Placental epithelial cell (primary cell): ENCODE results near the genes ERFE and ILKAP.

DNA sequence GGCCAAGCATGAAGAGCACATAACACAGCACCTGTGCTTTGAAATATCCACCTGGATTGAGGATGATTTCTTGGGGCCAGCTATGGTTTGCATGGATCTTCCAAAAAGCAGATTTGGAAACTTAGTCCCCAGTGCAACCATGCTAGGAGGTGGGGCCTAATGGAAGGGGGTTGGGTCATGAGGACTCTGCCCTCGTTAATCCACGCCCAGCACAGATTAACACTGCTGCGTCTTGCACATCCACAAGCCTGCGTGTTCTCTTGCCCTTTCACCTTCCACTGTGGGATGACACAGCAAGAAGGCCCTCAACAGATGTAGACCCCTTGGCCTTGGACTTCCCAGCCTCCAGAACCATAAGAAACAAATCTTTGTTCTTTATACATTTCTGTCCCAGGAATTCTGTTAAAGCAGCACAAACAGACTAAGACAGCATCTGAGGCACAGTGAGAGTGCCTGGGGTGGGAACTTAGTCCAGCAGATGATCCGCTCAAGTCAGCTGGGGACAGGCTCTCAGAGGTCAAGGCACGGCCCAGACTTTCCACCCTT, 2.5 kb downstream of the RAB17 start:
- CAGE, long polyA plus RNA: no peak

DNA sequence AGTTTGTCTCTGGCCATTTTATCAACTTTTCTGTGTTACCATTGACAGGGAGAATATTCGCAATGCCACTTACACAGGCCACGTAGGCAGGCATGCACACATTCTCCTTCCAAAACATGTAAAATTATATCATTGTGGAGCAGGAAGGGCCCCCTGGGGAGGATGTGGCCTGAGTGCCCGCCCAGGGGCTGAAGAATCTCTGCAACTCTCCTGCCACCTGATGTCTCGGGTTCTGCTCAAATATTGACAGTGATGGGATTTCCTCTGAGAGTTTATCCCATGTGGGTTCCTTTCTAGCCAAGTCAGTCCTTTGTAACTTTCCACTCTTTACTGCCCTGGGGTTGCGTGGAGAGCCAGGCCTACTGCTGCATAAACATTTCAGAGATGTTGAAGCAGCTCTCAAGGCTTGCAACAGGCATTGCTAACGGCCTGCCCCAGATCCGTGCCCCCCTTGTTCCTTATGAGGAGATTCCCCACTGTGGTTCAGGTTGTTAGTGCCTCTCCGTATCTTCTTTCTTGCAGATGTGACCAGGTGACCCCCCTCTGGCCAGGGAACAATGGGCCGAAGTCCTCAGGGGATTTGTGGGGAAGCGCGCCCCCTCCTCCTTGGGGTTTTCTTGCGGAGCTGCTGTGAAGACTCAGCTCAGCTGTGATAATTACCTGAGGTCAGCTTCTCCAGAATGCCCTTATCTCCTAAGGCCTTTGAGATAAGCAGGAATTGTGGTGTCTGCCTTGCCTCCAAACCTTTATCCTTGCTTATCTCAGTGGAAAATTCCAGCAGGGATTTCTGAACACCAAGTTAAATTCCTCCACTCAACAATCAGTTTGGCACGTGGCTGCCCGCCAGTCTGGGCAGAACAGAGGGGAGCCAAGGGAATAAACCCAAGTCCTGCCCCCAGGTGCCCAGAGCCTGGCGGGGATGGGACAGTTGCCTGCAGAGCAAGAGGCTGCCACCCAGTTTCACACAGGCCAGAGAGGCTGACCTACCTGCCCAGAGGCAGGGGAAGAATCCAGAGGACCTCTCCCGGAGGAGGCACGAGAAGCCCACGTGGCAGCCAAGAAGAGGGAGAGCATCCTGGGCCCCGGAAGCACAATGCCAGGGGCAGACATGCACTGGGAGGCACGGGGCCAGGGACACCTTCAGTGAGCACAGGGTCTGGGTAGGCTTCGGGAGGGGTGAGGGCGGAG, 4.3 kb upstream of the RAB17 start:
- CAGE, long polyA plus RNA: no peak

- CAGE, long polyA plus RNA: no peak
Measured at GRCh38 chr2:237656744-237657126, 29.3 kb downstream of the LRRFIP1 start.

GRCh38 chr2:237669386-237670267, 42.2 kb downstream of the LRRFIP1 start:
- CAGE, long polyA plus RNA: no peak

GRCh38 chr2:237676303-237676696, 48.9 kb downstream of the LRRFIP1 start:
- CAGE, long polyA plus RNA: no peak

DNA sequence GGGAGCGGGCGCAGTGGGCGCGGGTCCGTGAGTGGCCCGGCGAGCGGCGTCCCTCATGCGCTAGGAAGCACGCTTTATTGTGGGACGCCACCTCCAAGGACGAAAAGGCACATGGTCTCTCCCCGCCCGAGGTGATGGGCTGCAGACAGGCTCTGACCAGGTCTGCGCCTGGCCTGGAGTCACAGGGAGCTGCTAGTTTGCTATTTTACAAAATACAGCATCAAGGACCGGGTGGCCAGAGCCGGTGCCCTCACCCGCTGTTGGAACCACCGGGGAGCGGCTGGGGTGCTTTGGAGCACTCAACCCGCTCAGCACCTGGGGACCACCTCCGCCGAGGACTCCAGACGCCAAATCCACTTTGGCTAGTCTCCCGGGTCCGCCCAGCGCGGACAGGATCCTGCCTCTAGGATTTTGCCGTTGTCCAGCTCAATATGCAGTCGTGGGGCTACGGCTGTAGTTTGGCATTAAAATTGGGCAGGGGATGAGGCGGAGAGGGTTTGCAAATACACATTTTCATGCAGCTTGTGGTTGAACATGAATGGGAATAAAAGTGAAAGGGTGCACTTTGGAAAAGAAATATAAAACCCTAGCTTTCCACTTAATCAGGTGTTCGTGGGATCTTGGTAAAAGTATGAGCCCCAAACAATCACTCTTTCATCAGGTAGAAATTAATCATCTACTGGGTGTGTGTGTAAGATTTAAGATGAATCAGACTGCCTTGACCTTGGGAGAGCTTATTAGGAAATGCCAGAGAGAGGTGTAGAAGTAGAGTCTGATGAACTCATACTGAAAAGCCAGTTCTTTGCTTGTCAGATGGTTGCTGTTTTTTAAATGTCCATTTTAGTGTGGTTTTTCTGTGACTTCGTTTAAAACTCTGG, 65.5 kb downstream of the LRRFIP1 start:
- CAGE, long polyA plus RNA: no peak

DNA sequence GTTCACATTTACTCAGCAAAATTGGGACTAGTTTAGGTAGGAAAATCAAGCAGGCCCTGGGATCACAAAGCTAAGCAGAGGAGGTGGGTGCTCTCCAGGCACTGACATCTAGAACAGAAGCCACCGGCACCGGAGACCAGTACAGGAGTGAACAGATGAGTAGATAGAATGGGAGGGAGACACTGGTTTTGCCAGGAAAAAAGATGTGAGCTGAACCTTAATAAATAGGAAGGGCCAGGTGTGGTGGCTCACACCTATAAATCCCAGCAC, 68.2 kb upstream of the RBM44 start:
- CAGE, long polyA plus RNA: no peak

- CAGE, long polyA plus RNA: no peak
Measured at GRCh38 chr2:237757204-237757605, 41.4 kb upstream of the RBM44 start.

- CAGE, long polyA plus RNA: no peak
Measured at GRCh38 chr2:237862610-237863050, 3.2 kb downstream of the RAMP1 start.

- CAGE, long polyA plus RNA: no peak
Measured at GRCh38 chr2:237863599-237864017, 4.2 kb downstream of the RAMP1 start.

DNA sequence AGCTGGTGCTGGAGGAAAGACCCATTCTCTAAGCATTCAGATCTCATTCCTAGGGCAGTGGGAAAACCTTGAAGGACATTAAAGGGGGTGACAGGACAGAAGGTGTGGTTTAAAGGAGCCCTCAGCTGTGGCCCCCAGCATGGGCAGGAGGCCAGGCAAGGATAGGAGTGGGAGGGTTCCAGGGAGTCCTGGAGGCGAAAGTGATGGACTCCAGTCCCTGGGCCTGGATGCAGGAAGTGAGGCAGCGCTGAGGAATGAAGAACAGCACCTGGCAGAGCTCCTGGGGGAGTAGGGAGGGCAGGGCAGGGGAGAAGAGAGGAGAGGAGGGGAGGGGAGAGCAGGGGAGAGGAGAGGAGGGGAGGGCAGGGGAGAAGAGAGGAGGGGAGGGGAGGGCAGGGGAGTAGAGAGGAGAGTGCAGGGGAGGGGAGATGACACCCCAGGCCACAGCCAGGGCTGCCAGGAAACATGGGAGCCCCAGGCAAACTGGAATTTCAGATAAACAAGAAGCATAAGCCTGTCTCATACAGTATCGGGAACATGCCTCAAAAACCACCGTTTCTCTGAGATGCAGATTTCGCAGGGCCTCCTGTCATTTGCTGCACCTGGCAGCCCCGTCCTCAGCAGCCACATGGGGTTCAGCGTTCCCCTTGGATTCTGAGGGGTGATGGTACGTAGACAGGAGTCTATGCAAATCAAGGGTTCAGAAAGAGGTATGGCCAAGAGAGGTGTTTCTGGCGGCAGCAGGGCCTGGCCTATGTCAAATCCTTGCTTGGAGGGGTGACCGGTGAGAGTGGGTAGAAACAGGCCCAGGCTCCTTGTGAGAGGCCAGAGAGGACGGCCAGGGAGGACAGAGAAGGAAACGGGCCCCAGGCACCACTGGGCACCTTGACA, 5.8 kb downstream of the RAMP1 start:
- CAGE, long polyA plus RNA: no peak

- CAGE, long polyA plus RNA: no peak
Measured at GRCh38 chr2:238069813-238070420, 9.1 kb downstream of the SCLY start.

- CAGE, long polyA plus RNA: no peak
Measured at GRCh38 chr2:238088154-238088950, 11.8 kb upstream of the ESPNL start.

DNA sequence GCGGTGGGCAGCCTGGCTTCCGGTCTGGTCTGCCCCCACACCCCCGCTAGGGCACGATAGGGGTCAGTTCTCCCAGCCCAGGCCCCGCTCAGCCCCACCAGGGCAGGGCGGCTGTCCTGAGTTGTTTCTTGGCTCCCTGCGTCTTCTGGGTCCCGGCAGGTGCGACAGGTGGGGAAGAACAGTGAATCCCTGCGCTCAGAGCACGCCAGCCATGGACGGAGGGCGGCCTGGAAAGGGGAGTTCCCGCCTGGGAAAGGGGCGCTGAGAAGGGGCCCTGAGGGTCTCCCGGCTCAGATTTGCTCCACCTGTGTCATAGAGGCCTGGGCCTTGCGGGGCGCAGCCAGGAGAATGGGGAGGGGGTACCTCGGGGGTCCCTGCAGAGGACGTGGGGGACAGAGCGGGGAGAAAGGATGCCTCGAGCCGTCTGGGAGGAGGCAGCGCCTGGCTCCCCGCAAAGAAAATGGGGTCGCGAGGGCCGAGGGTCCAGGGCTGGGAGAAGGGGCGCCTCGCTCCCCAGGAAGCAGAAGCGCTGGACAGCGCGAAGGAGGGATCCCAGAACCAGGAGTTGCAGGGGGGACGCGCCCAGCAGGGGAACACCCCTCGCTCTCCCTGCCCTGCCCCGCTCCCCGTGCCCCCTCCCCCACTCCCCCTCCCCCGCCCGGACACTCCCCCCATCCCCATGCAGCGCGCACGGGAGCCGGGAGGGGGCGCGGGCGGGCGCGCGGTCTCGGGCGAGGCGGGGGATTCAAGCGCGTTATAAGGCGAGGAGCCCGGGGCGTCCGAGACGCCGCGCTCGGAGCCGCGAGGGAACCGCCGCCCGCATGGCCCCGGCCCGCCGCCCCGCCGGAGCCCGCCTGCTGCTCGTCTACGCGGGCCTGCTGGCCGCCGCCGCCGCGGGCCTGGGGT, at the start of gene ERFE:
Gene ERFE (plus strand): TSS at position 784 of the 906 bp plus-strand sequence.
- CAGE, long polyA plus RNA: no peak

DNA sequence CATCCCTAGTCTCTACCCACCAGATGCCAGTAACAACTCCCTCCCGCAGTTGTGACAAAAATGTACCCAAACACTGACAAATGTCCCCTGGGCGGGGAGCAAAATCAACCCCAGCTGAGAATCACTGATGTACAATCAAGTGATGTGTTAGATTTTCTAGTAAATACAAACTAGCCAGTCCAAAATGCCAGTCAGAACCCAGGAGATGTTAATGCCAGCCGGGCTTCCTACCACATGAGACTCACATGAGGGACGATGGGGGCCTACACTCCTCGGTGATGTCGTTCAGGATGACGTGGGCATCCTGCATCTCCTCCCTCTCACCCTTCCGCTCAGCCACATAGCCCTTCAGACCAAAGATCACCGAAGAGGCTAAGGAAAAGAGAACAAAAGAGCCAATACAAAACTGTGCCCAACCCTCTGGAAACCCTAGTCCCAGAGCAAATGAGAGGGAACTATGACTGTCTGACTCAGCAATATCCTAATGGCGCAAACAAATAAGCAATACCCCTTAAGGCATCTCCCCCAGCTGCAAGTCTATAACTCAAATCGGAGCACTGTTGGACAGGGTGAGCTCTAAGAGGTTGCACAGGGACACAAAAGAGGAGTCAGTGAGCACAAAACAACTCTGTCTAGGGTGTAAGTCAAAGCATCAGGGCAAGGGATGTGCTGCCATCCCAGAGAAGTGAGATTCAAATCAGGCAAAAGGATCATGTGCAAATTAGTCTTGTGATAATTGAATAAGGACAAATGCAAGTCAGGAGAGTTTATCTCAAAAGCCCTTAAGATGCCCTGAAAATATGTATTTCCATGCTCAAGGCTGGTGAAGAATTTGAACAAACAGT, 15.4 kb downstream of the ILKAP start:
- CAGE, long polyA plus RNA: no peak

- CAGE, long polyA plus RNA: no peak
Measured at GRCh38 chr2:238203426-238204597, at the start of gene ILKAP. Gene ILKAP, minus strand, starts transcription at chr2:238203695.

DNA sequence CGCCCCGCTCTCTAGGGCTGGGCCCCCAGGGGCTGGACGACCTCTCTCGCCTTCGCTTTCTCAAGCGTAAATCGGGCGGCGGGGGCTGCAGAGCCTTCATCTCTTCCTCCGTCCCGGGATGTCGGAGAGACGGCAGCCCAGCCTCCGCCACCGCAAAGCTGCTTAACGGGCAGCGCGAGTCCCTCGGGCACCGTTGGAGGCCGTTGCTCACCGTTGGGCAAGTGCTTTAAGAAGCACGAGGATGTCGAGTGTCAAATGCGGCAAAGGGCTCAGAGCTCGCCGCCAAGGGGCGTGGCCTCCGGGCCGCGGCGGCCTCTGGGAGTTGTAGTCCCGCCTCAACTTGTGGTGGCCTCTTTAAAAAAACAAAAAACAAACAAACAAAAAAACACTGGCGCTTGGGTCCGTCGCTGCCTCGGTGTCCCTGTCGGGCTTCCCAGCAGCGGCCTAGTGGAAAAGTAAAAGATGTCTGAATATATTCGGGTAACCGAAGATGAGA, 8.4 kb downstream of the HES6 start:
- CAGE, long polyA plus RNA: no peak

DNA sequence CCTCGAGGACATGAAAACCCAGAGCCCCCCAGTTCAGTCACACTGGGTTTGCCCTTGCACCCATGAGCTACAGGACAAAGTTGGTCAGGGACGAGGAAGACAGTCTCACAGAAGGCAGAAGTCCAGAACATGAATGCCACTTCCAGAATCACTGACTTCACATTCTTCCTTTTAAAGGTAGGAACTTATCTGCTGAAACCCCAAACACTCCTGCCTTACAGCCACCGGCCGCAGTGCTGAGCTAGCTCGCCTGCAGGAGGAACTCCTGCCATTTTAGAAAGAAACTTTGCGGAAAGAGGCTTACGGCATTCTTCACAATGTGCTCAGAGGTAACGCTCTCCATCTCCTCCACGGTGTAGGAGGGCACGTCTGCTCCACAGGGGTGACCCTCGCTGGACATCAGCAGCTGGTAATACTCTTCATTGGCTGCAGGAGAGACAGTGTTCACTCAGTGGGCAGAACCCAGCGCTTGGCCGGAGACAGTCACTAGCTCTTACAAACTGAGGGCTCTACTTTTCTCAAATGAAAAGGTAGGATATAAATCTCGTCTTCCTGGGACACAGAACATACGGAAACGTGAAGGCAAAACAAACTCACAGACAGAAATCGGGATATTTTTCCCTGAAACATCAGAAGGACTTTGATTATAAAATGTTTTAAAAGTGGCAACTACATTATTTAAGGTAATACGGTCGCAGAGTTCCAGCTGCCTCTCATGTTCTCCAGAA, 15.5 kb downstream of the PER2 start:
- CAGE, long polyA plus RNA: no peak

GRCh38 chr2:238277715-238278387, 10.6 kb downstream of the PER2 start:
- CAGE, long polyA plus RNA: no peak

- CAGE, long polyA plus RNA: no peak
Measured at GRCh38 chr2:238284492-238285033, 3.8 kb downstream of the PER2 start.